Cardiac fibroblast (primary cell): ENCODE data around the gene ZNF750.

GRCh38 chr17:82799435-82799925 lies 40.3 kb downstream of the ZNF750 start:
- RRBS, result no CpG with 5 or more reads among the region's 19 CpGs

GRCh38 chr17:82807105-82807902 lies 32.5 kb downstream of the ZNF750 start:
- RRBS, result no CpG with 5 or more reads among the region's 33 CpGs

- RRBS, result no CpG with 5 or more reads among the region's 28 CpGs
Observed at GRCh38 chr17:82831126-82831785, 8.6 kb downstream of the ZNF750 start.

GRCh38 chr17:82839626-82840347 lies at the start of gene ZNF750:
Gene ZNF750, minus strand, starts transcription at chr17:82840022.
- RRBS, result no CpG with 5 or more reads among the region's 27 CpGs

DNA sequence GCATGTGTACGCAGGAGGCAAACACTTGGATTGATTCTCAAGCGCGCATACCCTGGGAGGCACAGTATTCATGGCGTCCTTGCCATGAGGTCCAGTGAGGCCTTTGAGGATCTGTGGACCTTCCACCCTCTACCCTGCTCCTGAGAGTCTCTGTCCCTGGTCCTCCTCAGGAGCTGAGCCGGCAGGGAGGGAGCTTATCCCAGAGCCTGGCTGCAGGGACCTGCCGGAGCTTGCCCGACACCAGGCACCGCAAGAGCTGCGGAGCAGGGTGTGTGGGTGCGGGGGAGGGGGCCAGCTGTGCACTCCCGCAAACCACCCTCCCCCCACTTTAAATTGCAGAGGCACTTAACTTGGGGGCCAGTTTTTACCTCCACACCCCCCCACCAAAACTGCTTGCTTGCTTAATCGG lies 563 bp upstream of the ZNF750 start:
- RRBS, result 20% methylated on average over 1 of the region's 12 CpGs

DNA sequence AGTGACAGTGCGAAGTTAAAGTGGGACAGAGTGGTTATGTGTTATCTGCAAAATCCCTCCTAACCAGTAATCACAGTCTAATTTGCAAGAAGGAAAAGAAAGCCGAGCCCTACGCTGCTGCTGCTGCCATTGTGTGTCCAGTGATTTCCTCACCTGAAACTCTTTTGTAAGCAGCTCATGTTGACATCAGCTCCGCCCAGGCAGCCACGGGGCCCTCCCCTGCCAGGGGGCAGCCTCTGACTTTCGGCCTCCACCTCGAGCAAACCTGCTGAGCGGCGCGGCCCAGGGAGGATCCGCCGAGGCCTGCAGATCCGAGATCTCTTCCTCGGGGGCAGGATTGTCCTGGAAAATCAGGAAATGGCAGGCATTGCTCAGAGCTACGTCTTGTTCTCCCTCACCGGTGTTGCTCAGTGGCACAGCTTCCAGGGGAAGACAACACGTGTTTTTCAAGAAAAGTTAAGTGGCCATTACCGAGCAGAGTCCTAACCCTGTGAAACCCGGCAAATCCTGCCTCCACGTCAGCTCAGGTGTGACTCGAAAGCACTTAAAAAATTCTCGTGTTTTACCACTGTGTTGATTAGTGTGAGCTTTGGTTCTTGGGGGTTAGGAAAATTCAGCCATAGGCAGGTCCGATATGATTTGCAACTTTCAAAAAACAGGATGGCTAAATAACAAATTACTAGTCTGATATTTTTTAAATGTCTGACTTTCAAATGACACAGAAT lies 35.7 kb upstream of the ZNF750 start:
- RRBS, result 84% methylated on average over 3 of the region's 23 CpGs

GRCh38 chr17:82885161-82885436 lies 45.3 kb upstream of the ZNF750 start:
- RRBS, result no CpG with 5 or more reads among the region's 3 CpGs

DNA sequence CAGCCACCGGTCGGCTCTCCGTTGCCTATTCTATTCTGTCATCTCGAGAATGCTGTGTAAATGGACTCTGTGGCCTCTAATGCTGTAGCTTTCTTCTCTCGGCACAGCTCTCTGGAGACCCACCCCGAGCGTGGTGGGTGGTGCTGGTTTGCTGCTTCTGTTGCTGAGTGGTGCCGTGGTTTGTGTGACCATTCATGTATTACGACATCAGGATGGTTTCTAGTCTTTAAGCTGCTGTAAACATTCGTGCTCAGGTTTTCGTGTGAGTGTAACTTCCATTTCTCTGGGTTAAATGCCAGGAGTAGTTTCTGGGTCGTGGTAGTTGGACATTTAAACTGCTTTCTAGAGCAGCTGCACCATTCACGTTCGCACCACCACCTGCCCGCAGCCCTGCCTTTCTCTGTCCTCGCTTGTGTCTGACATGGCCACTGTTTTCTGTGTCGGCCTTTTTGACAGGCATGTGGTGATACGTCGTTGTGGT lies 47.6 kb upstream of the ZNF750 start:
- RRBS, result no CpG with 5 or more reads among the region's 19 CpGs

GRCh38 chr17:82911755-82912320 lies 72.0 kb upstream of the ZNF750 start:
- RRBS, result no CpG with 5 or more reads among the region's 19 CpGs

DNA sequence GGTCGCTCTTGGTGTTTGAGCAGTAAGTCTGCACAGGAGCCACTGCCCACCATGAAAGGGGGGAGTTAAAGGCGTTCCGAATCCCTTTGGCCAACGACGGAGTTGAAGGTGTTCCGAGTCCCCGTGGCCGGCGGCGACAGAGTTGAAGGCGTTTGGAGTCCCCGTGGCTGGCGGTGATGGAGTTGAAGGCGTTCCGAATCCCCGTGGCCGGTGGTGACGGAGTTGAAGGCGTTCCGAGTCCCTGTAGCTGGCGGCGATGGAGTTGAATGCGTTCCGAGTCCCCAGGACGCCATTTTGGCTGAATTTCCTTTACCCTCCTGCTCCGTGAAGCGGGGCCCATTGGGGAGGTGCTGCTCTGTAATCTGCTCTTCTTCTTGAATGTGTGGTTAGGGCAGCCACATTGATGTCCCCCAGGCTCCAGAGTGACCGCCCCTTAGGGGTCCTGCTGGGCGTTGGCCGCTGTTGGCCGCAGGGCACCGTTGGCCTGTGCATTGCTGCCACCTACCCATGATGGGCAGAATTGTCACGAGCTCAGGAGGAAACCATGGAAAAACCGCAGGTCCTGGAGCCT lies 73.6 kb upstream of the ZNF750 start:
- RRBS, result no CpG with 5 or more reads among the region's 34 CpGs

DNA sequence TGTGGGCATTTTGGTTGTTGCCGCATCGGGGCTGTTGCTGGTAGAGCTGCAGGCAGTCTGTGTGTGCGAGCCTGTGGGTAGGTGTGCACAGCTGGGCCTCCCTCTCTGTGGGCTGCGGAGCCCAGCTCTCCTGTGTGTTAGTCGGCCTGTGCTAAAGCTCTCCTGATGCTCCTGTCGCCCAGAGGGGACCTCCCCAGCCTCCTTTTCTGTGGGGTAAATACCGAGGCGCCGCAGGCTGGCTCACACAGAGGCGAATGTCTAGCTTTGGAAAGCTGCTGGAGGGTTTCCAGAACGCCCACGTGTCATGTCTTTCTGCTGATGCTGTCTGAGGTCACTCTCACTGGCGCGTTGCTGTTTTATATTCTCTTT lies 91.8 kb upstream of the ZNF750 start:
- RRBS, result no CpG with 5 or more reads among the region's 14 CpGs

DNA sequence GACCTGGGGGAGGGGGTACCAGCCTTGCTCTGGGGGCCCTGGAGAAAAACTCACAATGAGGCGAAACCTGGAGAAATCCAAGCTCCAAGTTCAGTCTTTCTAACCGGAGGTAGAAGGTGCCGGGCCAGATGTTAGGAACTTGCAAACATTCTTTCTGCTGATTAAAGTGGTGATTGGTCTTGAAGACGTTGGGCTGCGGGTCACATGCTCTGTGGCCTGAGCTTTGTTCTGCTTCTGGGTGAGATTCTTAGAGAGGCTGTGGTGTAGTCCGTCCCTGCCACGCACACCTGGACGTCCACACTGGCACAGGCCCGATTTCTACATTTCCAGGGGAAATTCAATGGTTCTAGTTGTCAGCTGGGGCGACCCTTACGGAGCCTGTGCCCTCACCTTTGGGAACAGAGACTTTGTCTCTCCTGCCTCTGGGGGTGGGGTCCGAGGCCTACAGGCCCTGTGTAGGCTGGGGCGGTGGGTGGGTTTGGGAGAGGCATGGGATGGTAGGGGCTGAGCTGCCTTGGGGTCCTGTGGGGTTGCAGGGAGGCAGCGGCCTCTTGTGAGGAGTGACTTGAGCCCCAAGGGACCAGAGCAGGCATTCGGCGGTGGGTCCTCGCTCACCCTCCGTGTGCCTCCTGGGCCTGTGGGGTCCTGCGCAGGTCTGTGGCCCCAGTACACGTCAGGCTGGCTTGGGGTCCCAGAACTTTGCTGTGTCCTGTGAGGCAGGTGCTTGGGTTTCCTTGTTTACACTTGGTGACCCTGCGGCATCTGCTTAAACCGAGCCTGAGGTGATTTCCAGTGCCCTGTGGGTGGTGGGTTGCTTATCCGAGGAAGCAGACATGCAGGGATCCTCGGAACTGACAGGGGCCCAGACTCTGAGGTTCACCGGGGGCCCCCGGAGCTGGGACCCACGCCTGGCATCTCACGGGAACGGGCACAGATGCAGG lies 7.4 kb downstream of the METRNL start:
- RRBS, result no CpG with 5 or more reads among the region's 29 CpGs

- RRBS, result 42% methylated on average over 6 of the region's 30 CpGs
Observed at GRCh38 chr17:83098485-83099296, 19.3 kb downstream of the METRNL start.

GRCh38 chr17:83103086-83104098 lies 24.0 kb downstream of the METRNL start:
- RRBS, result no CpG with 5 or more reads among the region's 69 CpGs

GRCh38 chr17:83125228-83125907 lies 46.0 kb downstream of the METRNL start:
- RRBS, result no CpG with 5 or more reads among the region's 24 CpGs

DNA sequence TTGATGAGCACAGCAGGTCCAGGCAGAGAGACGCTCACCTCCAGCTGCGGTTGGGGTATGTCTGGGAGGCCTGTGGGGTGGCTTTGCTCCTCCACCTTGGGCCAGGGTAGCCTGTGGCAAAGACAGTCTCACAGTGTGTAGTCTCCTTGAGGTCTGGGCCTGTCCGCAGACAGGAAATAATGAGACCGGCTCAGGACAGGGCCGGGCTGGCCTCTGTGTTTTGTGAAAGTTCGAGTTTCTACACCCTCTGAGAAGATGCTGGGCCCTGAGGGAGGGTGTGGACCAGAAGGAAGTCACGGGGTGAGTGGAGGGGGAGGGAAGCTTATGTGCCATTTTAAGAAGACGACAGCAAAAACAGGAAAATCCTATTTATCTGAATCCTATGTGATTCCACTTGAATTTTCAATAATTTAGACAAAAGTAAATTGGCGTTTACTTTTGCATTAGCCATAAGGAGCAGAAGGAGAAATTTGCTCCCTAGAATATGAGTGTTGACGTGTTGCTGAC lies 103.4 kb downstream of the METRNL start:
- RRBS, result no CpG with 5 or more reads among the region's 10 CpGs

- RRBS, result no CpG with 5 or more reads among the region's 25 CpGs
Observed at GRCh38 chr17:83200199-83200926, 121.0 kb downstream of the METRNL start.